H9 (cell line): ENCODE measurements around the genes MTERF1, CYP51A1 and ANKIB1.

- PRO-cap, result no peak
Measured at GRCh38 chr7:90691161-90691740, 95.1 kb downstream of the CDK14 start.

GRCh38 chr7:90720756-90721297 lies 124.7 kb downstream of the CDK14 start:
- PRO-cap, result no peak

DNA sequence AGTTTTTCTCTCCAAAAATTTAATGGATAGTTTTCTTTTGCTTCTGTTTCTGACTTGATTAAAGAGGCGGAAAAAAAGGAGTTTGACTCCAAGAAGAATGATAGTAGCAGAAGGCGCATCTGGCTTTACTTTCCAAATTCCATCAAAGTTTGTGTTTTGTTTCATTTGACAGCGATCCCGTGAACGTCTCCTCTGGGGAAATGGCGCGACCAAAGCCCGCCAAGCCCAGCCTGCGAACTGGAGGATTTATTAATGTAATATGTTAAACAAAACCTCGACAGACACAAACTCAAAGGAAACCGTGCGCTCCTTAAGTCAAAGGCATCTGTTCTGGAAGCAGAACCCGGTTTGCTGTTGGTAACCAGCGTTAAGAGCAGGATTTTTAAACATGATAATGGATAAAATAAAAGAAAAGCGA lies 564 bp upstream of the FZD1 start:
- PRO-cap, result no peak

GRCh38 chr7:91880372-91881316 lies at the start of gene MTERF1:
Gene MTERF1, minus strand, starts transcription at chr7:91880702.
- PRO-cap, result bidirectional peak, plus-strand start at chr7:91880961, minus-strand start at chr7:91880693

- PRO-cap, result no peak
Measured at GRCh38 chr7:91973661-91974118, 33.0 kb downstream of the AKAP9 start.

DNA sequence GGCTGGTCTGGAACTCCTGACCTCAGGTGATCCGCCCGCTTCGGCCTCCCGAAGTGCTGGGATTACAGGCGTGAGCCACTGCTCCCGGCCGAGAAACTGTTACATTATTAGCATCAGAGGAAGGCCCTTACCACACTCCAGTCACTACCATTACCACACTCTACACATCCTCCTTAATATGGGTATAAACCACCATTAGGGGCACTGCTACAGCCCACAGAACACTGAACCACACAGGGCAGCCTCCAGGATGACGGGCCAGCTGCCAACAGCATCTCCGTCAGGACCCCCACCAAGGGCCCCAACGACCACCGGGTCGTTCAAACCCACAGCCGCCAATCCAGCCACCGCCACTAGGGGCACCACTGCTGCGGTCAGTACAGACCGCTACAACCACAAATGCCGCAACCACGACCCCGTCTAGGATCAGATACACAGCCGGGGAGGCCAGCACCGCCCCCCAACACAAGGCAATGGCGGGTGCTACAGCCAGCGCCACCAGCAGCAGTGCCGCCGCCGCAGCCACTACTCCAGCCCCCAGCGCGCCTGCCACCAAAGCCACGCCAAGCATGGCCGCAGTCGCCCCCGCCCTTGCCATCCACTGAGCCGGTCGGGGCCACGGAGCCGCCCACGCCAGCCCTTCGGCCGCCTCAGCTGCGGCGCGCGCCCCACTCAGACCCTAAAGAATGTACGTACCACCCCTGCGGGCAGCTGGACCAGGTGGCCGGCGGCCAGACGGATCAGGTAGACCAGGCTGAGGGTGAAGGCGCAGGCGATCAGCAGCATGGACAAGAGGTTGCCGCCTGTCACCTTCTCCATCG lies 590 bp downstream of the CYP51A1 start:
- PRO-cap, result bidirectional peak, plus-strand start at position 380 of the sequence, minus-strand start at position 270 of the sequence; bidirectional peak, plus-strand start at position 682 of the sequence, minus-strand start at position 681 of the sequence

DNA sequence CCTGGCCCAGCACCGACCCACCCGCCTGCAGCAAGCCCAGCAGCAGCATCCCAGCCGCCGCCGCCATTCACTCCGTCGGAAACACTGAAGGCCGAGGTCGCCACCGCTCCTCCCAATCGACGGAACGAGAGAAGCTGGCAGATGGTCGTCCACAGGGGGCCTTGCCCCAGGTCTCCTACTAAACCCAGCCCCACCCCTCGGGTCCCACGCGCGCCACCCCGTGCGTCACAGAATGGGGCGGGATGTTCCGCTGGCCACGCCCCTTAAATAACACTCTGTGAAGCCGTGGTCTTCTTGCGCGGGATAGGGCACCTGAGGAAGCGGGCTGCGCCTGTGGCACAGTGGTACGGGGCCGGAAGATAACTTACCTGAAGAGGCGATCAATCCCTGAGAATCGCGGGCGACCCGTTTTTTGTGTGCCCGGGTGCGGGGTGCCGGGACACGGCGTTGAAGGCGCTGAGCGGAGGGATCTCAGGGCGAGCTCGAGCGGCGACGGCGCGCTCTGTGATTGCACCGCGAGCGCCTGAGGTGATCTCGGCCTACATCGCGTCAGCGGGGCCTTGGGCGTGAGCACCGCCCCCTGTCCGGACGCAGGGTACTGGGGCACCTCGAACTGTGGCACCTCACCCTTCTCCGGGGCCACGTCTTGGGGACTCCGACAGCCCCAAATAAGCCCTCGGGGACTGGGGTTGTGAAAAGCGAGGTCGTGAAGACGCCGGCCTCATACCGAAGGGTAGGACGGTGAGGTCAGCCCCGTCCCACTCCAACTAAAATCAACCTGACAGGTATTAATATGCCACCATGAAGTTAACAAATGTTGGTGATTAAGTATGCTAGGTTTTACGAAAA lies at the start of gene CYP51A1:
CYP51A1 (minus strand) TSS at position 180 of the 849 bp plus-strand sequence.
- PRO-cap, result bidirectional peak, plus-strand start at position 273 of the sequence, minus-strand start at position 86 of the sequence; bidirectional peak, plus-strand start at position 560 of the sequence, minus-strand start at position 506 of the sequence

- PRO-cap, result unidirectional peak, minus-strand start at chr7:92135299
Measured at GRCh38 chr7:92135147-92135874, 1.0 kb upstream of the CYP51A1 start.

DNA sequence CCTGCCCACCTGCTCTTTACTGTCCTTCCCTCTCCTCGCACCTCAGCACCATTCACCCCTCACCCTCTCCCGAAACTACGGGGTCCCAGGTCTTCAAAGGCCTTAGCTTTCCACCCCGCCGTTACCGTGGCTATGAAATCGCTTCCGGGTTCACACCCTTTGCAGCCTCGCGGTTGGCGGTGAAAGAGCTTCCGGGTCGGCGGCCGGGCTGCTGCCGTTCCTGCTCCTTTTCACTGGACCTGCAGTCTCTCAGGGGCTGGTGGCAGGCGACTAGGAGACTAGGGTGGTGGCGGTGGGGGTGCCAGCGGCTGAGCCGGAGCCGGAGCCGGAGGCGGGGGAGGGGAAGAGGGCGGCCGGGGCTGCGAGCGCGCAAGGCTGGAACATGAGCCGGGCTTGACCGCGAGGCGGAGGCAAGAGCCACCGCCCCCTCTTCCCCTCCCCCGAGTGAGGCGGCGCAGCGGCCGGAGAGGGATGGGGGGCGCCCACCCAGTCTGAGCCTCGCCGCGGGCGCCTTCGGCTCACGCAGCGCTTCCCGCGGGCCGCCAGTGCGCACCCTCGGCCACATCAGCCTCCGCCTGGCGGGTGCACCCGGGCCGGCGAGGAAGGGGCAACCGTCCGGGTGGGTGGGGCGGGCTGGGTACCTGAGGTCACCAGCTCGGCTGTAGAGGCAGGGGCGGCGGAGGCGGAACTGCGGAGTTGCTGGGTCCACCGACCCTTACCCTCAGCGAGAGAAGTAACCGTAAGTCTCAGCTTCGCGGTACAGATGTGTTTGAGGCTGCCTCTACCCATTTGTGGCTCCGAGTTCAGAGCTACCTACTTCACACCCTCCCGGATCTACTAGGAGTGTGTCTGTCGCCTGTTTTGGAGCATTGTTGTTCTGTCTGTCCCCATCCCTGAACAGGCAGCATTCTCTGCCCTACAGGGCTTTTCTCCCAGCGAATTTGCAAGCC lies at the start of gene ANKIB1:
ANKIB1 (plus strand) TSS at position 194 of the 950 bp plus-strand sequence.
- PRO-cap, result bidirectional peak, plus-strand start at position 244 of the sequence, minus-strand start at position 134 of the sequence; bidirectional peak, plus-strand start at position 447 of the sequence, minus-strand start at position 446 of the sequence; bidirectional peak, plus-strand start at position 664 of the sequence, minus-strand start at position 690 of the sequence

- PRO-cap, result no peak
Measured at GRCh38 chr7:92264957-92266147, 19.6 kb downstream of the ANKIB1 start.

DNA sequence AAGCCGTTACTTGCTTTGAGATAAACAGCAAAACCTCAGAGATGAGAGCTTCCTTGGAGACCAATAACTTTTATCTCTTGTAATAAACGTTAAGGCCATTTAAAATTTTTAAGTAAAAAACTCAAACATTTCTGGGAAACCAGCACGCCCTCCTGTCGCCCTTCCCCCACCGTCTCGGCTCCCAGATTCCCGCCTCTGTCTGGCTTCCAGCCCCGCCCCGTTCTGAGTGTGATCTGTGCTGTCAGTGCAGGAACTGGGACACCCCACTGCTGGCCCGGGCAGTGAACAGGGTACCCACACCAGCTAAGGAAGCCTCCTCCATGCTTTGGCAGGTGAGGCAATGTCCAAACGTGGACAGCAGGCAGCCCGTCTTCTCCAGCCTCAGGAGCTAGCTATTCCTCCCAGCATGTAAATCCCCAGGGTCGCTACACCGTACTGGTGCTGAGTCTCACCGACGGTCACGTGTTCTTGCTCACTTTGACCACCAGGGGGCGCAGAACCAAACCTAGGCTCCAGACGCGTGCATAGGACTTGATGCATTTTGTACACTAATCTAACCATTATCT lies 22.9 kb upstream of the GATAD1 start:
- PRO-cap, result unidirectional peak, minus-strand start at position 410 of the sequence

DNA sequence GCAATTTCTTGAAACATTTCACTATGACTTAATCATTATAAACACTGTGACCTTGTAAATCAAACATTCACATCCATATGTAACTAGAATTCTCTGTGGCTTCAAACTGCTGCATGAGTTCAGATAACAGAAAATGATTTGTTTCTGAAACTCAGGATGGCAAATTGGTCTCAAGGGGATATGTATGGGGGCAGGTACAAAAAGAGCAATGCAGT lies 3.8 kb downstream of the FAM133B start:
- PRO-cap, result no peak

DNA sequence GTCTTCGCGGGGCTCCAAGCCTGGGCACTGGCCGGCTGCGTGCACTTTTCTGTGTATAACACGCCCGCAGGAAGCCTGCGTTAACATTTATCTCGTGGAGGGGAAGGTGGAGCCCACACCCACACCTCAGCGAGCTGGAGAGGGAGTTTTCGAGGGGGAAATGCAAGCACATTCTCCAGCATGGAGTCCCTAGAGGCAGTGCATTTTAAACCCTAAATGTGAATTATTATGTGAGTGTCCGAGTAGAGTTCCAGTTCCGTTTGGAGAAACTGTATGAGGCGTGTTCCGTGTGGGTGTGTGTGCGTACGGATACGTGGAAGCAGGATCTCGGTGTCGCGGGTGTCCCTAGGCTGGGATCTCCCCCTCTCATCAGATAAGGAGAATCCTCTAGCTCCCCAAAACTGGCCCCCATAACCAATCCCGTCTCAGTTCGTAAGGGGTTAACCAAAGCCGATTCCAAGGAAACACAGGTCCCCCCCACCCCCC lies 452 bp downstream of the CDK6 start:
- PRO-cap, result no peak

- PRO-cap, result no peak
Measured at GRCh38 chr7:92870839-92871188, 34.4 kb upstream of the CDK6 start.

GRCh38 chr7:93044326-93044671 lies 73.5 kb downstream of the SAMD9 start:
- PRO-cap, result no peak

DNA sequence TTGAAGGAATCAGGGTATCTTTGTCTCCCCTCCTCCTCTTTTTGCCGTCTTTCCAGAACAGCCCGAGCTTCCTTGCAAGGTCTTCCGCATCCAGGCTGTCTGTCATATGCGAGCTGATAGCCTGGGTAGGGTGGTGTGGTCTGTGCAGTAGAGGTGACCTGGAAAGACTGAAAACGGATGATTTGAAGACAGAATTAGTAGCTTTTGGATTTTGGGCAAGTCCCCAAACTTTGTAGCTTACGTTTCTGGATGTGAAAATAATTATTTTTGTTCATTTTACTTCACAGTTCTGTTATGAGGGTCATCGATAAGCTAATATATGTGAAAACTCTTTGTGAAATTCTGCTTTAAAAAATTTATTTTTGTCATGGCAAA lies 552 bp downstream of the VPS50 start:
- PRO-cap, result no peak

DNA sequence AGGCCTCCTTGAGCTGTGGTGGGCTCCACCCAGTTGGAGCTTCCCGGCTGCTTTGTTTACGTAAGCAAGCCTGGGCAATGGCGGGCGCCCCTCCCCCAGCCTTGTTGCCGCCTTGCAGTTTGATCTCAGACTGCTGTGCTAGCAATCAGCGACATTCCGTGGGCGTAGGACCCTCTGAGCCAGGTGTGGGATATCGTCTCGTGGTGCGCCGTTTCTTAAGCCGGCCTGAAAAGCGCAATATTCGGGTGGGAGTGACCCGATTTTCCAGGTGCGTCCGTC lies 97.5 kb downstream of the TFPI2 start:
- PRO-cap, result unidirectional peak, plus-strand start at position 151 of the sequence

GRCh38 chr7:94374045-94374672 lies 20.5 kb upstream of the COL1A2 start:
- PRO-cap, result no peak

DNA sequence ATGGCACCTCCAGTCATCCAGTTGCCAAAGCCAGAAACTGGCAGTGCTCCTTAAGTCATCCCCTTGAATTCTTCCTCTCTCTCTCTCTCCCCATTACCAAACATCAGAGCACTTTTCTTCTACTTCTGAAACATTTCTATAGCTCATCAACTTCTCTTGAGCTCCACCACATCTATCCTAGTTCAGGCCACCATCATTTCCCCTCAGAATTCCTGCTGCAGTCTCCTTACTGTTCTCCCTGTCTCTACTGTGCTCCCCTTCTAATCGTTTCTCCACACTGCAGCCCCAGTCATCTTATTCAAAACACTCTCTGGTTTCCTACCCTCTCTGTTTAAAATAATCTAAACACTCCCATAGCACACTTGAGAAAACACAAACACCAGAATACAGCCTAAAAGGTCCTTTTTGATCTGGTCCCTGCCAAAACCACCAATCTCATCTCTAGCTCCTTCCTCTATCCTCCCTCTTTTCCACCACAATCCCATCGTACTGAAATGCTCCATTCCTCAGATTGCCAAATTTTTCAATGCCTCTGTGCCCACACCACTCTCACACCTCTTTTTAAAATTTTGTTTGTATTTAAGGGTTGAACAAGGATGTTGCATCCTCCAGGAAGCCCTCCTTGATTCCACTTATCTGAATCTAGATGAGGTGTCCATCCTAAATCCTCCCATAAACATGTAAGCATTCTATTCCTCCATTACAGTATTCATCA lies 4.8 kb upstream of the COL1A2 start:
- PRO-cap, result no peak

DNA sequence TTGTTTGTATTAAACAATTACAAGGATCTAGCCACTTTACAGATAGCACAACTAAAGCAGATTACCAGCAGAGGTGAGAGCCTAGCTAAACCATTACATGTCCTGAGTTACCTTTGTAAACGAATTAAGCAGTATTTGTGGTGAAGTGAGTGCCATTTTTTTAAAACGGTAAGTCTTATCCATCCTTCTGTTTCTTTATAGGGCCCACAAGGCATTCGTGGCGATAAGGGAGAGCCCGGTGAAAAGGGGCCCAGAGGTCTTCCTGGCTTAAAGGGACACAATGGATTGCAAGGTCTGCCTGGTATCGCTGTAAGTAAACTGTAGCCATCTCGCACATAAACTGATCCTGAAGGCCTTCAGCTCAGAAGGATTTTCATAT lies 31.5 kb downstream of the COL1A2 start:
- PRO-cap, result no peak